GM12891 (cell line): ENCODE data around the gene NMNAT3.

DNA sequence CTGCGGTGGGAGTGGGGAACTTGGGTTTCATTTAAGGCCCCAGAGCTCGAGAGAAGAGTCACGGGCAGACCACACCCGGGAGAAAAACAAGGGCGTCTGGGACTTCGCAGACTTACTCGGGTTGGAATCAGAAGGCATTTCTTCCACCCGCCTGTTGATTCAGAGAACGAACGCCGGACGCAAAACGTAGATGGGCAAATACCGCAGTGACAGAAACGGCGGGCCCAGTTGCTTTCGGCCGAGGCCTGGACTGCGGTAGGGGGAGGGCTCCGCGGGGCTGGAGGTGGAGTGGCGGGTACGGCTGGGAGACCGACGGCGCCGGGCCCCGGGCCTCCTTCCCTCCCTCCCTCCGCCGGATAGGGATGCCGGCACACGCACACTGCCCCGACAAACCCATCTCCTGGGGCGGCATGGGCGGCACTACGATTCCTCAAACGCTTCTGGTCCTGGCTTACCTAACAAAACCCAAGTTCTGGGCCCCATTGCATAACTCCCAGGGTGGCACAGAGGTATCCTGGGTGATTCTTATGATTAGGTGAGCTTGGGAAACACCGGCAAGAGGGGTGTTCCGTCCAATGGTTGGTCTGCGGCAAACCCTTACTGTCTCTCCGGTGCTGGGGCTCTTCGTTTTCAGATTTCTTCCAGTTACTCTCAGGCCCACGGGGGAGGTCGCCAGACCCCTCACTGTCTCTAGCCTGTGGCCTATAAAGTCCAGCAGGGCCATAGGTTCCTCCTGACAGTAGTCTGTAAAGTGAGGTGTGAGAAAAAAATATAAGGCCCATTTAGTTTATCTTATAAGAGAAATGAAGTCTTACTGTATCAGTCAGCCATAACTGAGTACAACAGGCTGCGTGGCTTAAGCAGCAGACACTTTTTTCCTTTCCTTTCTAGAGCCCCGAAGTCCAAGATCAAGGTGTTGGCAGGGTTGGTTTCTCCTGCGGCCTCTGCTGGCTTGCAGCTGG lies 1.2 kb downstream of the ESYT3 start:
- RRBS, result 12% methylated on average over 7 of the region's 47 CpGs

GRCh38 chr3:138657310-138657877 lies 48.8 kb downstream of the FAIM start:
- RRBS, result no CpG with 5 or more reads among the region's 2 CpGs

DNA sequence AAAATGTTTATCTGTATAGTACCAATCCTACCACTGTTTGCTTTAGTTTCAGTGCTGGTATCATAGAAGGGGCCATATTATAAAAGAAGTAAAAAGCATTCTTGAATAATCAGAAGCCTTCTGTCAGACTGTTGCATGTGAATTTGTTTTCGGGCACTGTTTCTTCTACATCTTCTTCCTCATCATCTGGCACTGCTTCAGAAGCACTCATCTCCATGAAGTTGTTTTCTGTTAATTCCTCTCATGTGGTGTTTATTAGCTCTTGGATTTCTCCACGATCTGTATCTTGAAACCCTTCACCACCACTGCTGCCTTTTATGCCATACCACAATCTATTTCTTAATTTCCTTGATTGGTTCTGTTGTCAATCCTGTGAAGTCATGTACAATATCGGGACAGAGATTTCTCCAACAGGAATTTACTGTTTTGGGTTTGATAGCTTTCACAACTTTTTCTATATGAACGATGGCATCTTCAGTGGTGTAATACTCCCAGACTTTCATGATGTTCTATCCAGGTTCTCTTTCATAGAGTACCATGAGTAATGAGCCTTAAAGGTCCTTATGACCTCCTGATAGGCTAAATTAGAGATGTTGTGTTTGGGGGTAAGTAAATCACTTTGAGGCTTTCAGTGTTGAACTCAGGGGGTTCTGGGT lies 90.0 kb downstream of the PIK3CB start:
- RRBS, result no CpG with 5 or more reads among the region's 4 CpGs

DNA sequence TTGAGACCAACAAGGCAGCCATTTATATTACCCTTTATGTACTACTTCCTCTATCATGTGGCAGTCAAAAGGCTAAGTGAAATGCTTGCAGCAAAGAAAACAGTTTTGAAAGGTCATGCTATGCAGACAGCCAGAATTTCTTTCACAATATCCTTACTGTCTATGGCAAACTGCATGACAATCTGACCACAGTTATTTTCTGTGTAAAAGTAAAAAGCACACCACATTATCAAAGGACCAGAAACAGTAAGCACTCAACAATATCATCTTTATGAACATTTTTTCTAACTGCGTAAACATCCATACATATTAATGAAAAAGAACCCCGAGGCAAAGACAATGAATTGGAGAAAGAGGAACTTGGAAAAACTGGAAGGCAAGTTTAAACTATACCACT lies 47.9 kb downstream of the PIK3CB start:
- RRBS, result no CpG with 5 or more reads among the region's 2 CpGs

GRCh38 chr3:138835199-138835515 lies 429 bp upstream of the PIK3CB start:
- RRBS, result no CpG with 5 or more reads among the region's 11 CpGs

DNA sequence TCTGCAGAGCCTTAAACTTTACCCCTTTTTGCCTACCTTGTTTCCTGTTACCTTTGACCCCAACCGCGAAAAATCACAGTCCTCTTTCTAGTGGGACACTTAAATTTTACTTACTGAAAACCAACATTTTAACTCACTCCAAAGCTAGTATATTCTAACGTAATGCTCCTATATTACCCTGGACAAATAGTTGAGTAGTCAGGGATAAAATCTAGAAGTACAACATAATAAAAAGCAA lies 707 bp upstream of the PIK3CB start:
- RRBS, result no CpG with 5 or more reads among the region's 3 CpGs

DNA sequence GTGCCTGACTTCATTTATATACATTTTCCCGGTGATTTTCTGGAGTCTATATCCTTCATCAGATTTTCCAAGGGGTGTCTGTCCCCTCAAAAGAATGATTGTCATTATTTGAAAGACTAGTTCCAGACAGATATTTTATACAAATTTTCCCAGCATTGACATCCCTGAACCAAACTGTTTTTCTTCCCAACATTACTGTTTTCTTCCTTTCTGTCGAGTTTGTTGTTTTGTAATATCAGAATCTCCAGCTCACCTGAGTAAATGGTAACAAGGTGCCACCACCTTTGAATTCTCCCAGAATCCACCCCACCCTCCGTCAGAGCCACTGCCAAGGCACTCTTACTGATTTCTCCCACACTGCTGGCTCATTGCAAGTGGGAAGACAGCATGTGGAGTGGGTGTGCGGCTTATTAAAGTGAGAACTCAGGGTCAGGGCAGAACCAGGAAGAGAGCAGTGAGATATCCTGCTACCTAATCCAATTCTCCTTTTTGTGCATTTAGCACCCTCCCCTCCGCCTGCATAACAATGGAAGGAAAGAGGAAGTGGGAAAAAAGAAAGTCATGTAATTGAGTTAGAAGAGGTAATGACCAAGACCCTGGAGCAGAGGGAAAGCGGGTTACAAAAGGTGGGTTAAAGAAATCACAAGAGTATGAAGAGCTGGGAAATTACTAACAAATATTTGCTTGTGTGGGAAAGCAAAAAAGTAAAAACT lies 27.7 kb upstream of the PIK3CB start:
- RRBS, result no CpG with 5 or more reads among the region's 6 CpGs

DNA sequence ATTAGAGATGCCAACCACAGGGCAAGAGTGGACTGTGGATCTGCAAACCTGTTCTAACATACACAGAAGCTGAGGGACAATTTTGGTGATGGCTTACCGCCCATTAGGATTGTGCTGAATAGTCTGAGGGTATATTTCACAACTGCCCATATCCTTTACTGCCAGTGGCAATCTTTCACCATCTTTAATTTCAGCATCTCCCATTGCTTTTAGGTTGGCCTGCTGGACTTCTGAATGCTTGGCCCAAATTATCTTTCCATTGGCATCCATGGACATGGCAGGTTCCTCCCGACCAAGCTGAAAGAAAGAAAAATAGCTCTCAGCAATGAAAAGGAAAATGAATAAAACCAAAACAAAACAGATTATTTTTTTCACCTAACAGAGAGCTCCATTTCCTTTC lies 16.3 kb downstream of the COPB2 start:
- RRBS, result no CpG with 5 or more reads among the region's 2 CpGs

GRCh38 chr3:139531487-139531888 lies 8.1 kb downstream of the RBP1 start:
- RRBS, result no CpG with 5 or more reads among the region's 2 CpGs

DNA sequence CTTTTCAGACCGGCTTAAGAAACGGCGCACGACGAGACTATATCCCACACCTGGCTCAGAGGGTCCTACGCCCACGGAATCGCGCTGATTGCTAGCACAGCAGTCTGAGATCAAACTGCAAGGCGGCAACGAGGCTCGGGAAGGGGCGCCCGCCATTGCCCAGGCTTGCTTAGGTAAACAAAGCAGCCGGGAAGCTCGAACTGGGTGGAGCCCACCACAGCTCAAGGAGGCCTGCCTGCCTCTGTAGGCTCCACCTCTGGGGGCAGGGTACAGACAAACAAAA lies 51.6 kb upstream of the RBP1 start:
- RRBS, result no CpG with 5 or more reads among the region's 16 CpGs

GRCh38 chr3:139677411-139678249 lies at the start of gene NMNAT3:
Gene NMNAT3, minus strand, starts transcription at chr3:139677972.
- RRBS, result 4% methylated on average over 30 of the region's 66 CpGs

- RRBS, result no CpG with 5 or more reads among the region's 25 CpGs
These were observed 25.8 kb downstream of the SPSB4 start for GRCh38 chr3:141076743-141077631.

- RRBS, result no CpG with 5 or more reads among the region's 10 CpGs
These were observed 57.1 kb downstream of the SPSB4 start for GRCh38 chr3:141108108-141108817.

DNA sequence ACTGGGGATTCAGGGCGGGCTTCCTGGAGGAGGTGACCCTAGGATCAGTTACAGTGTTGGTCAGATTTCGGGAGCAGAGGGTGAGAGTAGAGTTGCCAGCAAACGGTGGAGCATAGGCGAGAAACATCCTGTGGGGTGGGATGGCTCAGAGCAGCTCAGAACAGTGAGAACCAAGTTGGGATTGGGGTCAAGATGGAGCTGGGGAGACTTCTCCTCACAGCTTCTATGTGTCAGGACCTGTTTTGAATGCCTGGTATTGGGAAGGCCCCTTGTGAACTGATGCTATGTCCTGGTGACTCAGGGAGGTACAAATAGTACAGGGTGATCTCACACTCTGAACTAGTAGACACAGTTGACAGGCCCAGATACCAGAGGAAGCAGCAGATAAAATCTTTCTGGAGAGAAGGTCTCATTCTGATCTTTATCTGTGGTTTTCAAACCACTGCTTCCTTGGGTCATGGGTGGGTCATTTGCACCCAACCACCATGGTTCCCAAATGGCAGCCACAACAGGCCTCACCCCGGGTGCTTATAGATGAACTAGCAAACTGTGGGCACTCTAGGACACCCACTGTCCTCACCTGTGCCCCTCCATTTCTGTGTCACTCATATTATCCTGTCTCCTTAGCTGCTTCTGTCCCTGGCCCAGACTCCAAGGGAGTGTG lies 43.3 kb downstream of the PXYLP1 start:
- RRBS, result no CpG with 5 or more reads among the region's 5 CpGs

DNA sequence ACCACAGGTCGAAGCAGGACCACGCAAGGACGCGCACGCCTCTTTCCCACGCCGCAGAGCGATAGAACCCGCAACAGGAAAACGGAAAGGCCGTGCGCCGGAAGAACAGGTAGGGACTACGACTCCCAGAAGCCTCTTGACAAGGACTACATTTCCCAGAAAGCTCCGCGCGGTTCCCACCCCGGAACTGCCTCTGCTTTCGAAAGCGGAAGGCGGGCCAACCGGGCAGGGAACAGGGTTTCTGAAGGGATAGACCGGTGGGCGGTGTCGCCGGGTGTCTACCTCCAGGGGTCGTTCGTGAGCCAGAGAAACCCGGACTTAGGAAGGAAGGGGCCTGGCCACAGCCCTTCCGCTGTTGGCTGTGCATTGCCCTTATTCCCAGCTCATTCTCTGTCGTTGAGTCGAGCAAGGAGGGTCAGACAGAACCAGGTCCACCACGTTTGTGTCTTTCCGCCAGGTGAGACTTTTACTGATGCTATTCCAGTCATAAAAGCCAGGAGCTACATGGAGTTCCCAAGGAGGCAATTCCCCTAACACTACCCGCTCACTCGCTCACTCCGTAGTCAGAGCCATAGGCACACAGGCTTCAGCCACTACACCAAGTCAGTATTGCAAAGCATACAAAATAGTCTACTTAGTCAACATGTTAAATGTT lies 56.5 kb upstream of the ZBTB38 start:
- RRBS, result 2% methylated on average over 6 of the region's 37 CpGs

DNA sequence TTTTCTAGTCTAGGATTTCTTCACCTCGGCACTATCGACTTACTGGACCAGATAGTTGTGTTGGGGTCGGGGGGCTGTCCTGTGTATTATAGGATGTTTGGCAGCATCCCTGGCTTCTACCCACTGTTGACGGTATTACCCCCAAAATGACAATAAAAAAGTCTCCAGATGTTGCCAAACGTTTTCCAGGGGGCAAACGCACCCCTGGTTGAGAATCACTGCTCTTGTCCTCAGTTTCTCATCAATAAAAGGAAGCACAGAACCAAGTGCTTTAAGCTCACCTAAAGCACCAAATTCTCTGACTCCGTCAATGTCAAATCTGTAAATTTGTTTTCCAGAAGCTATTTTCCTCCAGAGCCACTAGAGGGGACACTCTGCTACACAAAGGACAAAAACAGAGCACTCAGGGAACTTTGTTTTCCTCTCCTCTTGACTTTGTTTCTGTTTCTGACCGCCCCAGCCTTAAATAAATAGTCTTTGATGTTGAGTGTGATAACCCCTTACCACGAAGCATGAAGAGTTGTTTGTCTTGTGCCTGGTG lies 7.6 kb upstream of the ZBTB38 start:
- RRBS, result no CpG with 5 or more reads among the region's 9 CpGs

- RRBS, result no CpG with 5 or more reads among the region's 7 CpGs
These were observed 18.5 kb downstream of the ZBTB38 start for GRCh38 chr3:141386610-141387476.

- RRBS, result no CpG with 5 or more reads among the region's 3 CpGs
These were observed 53.2 kb downstream of the ZBTB38 start for GRCh38 chr3:141421521-141421975.

- RRBS, result no CpG with 5 or more reads among the region's 14 CpGs
These were observed 41.9 kb upstream of the RASA2 start for GRCh38 chr3:141444831-141445424.

DNA sequence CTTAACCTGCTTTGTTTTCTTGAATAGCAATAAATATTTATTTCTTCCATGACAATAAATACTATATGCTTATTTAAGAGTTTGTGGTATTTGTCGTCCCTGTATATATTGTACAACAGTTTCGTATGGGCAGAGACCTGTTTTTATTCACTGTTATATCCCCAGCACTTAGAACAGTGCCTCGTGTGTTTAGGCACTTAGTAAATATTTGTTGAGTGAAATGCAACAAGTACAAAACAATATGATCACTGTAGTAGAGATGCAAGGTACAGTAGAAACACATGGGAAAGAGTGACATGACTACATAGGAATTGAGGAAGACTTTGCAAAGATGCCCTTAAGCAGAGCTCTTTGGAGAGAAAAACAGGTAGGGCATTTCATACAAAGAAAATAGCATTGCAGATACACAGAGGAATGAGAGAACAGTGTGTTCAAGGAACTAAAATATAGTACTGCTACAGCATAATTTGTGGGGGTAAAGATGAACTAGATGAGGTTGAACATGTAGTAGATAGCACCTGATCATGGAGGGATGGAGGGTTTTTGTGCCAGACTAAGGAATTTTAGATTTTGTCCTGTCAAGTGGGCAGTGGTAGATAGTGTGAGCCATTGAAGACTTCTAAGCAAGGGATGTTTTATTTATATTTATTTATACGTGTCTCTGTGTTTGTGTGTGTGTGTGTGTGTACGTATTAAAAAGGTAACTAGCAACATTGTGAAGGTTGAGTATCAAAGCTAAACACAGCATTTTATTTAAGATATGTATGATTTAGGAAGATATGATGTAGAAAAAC lies 18.5 kb downstream of the RASA2 start:
- RRBS, result no CpG with 5 or more reads among the region's 5 CpGs